Foreskin fibroblast (primary cell): ENCODE measurements around a stretch of chr12.

GRCh38 chr12:106962549-106963773 lies 7.3 kb downstream of the TMEM263 start:
- RRBS, result no CpG with 5 or more reads among the region's 8 CpGs

- RRBS, result no CpG with 5 or more reads among the region's 3 CpGs
These were observed 40.6 kb upstream of the MTERF2 start for GRCh38 chr12:107027392-107028019.

DNA sequence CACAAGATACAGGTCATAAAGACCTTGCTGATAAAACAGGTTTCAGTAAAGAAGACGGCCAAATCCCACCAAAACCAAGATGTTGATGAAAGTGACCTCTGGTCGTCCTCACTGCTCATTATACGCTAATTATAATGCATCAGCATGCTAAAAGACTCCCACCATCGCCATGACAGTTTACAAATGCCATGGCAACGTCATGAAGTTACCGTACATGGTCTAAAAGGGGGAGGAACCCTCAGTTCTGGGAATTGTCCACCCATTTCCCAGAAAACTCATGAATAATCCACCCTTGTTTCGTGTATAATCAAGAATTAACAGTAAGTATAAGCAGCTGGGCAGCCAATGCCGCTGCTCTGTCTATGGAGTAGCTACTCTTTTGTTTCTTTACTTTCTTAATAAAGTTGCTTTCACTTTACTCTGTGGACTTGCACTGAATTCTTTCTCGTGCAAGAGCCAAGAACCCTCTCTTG lies 16.7 kb upstream of the CRY1 start:
- RRBS, result no CpG with 5 or more reads among the region's 9 CpGs

DNA sequence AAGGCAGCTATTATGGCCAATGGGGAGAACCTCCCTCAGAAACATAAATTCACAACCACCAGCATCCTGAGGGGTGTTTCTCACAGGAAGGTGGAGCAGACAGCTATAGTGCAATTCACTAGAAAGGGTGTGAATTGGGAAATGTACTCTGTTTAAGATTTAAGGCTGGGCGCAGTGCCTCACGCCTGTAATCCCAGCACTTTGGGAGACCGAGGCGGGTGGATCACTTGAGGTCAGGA lies 85.5 kb upstream of the CRY1 start:
- RRBS, result no CpG with 5 or more reads among the region's 4 CpGs

GRCh38 chr12:107214396-107214727 lies 103.9 kb upstream of the ABTB3 start:
- RRBS, result no CpG with 5 or more reads among the region's 2 CpGs

GRCh38 chr12:107320802-107321647 lies 2.8 kb downstream of the ABTB3 start:
- RRBS, result 1% methylated on average over 9 of the region's 48 CpGs

DNA sequence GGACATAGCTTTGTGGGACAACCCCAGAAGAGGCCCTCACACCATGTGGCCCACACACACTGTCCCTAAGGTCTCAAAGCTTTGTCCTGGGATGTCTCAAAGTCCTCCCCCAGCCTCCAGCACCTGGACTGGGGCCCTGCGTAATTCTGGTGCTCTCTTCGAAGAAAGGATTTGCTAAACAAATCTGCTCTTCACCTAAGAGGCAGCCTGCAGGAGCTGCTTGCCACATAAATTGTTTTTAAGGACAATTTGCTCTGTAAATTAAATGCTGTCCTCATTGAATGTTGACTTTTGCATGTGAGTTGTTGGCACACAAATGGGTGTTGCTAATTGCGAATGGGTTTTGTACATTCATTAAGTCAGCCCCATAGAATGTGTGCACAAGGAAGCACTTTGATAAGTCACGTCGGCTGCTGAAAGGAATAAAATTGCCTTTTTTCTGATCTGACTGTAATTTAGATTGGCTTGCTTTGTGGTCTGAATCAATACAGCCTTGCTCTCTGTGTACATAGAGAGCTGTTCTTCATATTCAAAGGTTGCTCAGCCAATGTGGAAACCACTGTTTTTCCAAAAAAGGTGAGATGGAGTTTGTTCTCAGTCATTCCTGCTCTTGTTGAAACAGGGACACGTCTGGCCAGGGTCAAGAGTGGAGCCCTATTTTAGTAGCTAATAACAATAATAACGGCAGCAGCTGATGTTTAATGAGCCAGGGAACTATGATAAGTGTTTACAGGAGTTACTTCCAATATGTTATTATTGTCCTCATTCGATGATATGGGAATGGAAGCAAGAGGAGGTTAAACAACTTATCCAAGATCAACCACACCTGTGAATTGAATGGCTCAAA lies 161.5 kb upstream of the PWP1 start:
- RRBS, result no CpG with 5 or more reads among the region's 8 CpGs

DNA sequence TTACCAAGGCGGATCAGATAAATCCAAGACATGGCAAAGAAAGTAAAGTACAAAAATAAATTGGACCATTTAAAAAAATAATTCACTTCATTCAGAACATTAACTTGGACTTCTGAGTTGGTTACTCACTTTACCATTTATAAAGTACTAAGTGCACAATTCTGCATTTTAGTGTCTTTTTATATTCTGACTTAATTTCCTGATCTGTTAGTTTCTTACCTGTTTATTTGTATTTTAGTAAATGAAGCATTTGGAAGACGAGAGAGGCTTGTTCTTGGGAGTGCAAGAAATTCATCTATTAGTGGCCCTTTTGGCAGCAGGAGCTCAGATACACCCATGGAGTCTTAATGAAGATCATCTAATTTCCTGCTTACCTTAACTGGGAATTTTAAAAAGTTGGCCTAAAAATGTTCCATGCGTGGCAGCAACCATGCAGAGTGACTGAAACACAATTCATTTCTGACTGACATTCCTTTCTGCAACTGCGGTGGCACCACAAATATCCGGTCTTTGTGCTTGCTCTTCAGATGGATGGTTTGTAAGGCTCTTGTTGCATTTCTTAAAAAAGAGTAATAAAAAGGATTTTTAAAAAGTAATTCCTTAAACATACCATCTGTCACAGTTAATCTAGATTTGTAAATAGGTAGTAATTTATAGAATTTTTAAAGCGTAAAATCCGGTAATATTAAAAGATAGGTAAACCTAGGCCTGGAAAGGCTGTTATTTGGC lies 26.4 kb downstream of the PWP1 start:
- RRBS, result 100% methylated on average over 1 of the region's 7 CpGs

DNA sequence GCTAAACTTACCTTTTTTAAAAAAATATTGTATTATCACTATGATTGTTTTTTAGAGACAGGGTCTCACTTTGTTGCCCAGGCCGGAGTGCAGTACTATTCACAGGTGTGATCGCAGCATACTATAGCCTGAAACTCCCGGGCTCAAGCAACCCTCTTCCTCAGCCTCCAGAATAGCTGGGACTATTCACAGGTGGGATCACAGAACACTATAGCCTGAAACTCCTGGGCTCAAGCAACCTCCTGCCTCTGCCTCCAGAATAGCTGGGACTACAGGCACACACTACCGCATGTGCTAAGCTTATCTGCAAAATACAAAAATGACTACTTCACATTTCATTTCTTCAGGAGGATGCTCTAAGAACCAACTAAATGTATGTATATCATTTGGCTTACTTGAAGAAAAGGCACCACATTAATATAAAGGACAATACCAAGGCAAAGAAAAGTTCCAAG lies 10.1 kb downstream of the PRDM4 start:
- RRBS, result no CpG with 5 or more reads among the region's 4 CpGs

- RRBS, result no CpG with 5 or more reads among the region's 8 CpGs
These were observed 16.9 kb upstream of the WSCD2 start for GRCh38 chr12:108112085-108112677.

- RRBS, result no CpG with 5 or more reads among the region's 12 CpGs
These were observed 15.8 kb upstream of the WSCD2 start for GRCh38 chr12:108113026-108113925.

- RRBS, result no CpG with 5 or more reads among the region's 11 CpGs
These were observed 33.0 kb downstream of the CMKLR1 start for GRCh38 chr12:108305989-108306565.

DNA sequence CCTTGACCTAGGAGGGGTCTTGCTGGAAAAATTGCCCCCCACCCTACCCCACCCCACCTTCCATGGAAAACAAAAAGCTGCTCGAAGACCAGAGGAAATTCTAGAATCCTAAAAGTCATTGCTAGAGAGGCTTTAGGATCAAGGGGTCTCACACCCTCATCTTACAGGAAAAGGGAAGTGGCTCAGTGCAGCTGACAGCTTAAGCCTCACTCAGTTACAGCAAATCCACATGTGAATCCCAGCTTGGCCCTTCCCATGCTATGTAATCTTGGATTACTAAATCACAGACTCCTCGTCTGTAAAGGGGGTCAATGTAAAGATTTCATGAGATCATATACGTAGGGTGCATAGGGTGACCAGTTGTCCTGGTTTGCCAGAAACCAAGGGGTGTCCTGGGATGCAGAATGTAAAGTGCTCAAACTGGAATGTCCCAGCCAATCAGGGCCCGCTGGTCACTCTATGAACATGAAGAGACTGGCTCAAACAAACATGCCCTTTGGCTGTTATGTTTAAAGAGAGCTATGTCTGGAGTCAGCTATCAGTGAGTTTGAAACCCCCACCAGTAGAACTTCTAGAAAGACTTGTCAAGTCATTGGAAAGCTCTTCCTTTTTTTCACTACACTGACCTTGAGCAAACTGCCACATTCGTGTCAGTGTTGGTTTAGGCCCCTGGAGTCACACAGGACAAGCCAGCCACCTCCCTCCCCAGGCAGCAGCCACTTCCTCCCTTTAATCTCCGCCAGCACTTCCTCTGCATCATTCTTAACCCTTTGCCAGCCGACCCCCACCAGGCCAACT lies 25.7 kb downstream of the CMKLR1 start:
- RRBS, result no CpG with 5 or more reads among the region's 7 CpGs

GRCh38 chr12:108645834-108646276 lies 12.2 kb upstream of the SELPLG start:
- RRBS, result no CpG with 5 or more reads among the region's 9 CpGs

DNA sequence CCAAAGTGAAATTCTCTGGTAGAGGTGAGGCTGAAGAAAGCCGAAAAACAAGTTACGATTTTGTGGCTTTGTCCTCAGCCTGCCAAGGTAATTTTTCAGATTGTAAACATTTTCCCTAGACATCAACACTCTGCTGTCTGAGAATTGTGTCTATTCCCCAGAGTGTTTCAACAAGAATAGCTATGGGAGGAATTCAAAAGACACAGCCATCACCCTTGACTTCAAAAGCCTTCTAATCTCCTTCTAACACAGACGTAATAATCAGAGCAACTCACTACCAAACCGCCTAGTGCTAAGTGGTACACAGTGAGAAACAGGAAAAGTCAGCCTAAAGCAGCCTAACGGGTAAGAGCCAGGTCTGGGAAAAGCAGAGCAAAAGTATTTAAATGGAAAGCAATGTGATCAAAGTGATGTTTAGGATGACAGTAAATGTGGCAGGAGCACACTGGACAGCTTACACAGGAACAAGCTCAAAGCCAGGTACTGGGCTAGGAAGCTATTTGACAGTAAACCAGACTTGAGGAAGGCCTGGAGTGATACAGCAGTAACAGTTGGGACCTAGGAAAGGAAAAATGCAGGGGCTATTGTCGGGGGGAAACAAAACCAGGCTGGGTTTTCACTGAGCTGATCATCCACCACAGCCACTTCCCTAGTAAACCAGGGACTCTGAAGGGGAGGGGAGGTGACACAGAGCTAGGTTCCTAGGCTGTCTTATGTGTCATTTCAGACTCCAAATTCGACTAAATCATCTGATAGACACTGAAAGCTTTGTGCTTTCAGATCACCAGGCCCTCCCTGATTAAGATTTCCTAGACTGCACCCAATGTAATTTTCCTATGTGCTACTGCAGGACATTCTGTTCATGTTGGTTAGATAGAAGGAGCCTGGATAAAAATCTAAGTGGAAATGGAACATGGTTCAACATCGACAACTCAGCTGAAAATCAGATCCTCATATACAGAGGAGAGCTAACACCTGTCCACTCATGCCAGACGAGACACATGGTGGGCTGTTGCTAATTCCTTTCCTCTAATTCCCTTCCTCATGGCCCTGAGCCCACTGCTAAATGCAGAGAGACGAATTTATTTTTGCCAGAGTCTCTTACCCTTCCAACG lies 29.3 kb downstream of the CORO1C start:
- RRBS, result no CpG with 5 or more reads among the region's 11 CpGs

GRCh38 chr12:108803284-108803987 lies 53.9 kb downstream of the SSH1 start:
- RRBS, result no CpG with 5 or more reads among the region's 5 CpGs

DNA sequence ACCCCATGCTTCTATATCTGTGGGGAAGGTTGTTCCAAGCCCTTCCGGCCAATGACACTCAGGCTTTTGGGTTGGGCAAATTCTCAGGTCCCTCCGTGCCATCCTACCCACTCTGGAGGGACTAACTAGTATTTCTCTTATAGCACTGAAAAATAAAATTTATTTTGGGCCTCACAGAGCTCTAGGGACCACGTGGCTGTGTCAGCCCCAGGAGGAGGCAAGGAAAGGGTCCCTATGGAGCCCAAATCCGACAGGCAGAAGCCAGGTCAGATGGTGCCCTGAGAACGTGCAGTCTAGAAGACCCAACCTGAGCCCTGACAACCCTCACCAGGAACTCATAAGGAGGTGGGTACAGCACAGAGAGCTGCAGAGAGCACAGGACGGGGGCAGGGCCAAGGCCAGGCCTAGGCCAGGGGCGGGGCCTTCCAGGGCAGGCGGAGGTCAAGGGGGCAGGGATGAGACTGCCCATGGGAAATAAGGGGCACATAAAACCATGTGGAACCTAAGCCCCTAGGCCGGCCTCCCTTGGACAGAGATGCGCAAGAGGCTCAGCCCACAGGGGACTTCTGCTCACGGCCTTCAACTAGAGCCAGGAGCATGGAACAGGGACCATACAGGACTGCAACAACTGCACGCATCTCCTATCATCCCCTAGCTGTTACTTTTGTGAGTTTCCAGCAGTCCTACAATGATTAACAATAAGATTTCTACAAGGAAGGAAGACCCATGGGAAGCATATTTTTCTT lies 45.1 kb downstream of the SSH1 start:
- RRBS, result no CpG with 5 or more reads among the region's 12 CpGs

DNA sequence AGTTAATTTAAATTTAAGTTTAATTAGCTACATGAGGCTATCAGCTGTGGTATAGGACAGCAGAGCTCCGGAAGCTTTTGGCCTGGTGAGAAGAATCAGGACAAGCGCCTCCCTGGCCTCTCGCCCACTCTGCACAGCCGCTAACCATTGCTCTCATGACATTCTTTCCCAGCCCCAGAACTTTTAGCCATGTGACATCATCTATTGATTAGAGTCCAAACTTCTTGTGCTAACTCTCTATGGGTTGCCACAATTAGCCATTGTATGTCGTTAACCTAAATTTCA lies 23.6 kb downstream of the SSH1 start:
- RRBS, result no CpG with 5 or more reads among the region's 5 CpGs

GRCh38 chr12:109087076-109088065 lies 5.9 kb downstream of the ALKBH2 start:
- RRBS, result no CpG with 5 or more reads among the region's 6 CpGs

DNA sequence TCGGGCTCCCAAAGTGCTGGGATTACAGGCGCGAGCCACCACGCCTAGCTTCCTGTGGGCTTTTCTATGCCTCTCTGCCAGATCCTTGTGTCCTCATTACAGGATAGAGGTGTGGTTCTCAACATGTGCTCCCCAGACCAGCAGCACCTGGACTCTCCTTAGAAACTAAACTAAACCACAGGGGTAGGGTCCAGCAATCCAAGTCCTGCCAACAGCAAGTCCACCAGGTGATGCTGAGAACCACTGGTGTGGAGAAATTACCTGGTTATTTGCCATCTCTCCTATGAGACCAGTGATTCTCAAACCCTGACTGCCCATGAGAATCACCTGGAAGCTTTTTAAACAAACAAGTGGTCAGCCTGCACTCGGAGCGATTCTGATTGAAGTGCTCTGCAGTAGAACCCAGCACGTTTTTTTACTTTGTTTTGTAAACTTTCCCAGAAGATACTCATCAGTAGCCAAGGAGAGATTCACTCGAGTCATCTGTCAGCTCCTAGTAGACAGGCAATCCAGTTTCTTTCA lies 1.4 kb downstream of the ALKBH2 start:
- RRBS, result no CpG with 5 or more reads among the region's 8 CpGs